ENCODE measurements around a stretch of chr2.

GRCh38 chr2:123133686-123134112 is 891.4 kb upstream of the CNTNAP5 start:
- PRO-cap, 4 experiments = peak in 4 of 4 experiments; most common plus-strand start chr2:123133860 (in 4)
- RAMPAGE, long total RNA, 2 experiments = no peak in any of the 2 experiments

DNA sequence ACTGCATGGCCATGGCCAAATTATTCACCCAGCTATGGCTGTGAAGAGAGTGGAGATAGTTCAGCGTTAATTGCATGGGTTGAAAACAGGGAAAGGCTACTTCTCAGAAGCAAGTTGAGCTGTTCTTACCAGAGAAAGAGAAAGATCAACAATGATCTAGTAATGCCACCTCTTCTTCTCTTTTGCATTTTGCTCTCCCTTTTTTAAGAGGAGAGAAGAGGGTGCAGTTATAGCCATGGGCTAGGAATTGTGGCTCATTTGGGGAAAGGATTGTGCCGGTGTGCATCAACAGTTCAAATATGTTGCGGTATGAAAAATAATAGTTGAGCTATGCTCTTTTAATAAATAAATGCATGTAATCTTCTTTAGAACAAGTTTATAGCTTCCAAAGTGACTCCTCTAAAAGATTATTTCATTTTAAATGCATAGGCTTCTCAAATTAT is 851.2 kb downstream of the CNTNAP5 start:
- PRO-cap, 4 experiments = peak in 2 of 4 experiments; most common minus-strand start position 205 of the sequence (in 2)
- RAMPAGE, long total RNA, 2 experiments = no peak in any of the 2 experiments

- PRO-cap, 4 experiments = peak in 1 of 4 experiments; most common minus-strand start chr2:126247949 (in 1)
- RAMPAGE, long total RNA, 2 experiments = no peak in any of the 2 experiments
Measured at GRCh38 chr2:126247666-126248093, 408.3 kb upstream of the GYPC start.

GRCh38 chr2:126644509-126645086 is 11.4 kb upstream of the GYPC start:
- PRO-cap, 4 experiments = no peak in any of the 4 experiments
- RAMPAGE, long total RNA, 2 experiments = no peak in any of the 2 experiments

- PRO-cap, 4 experiments = no peak in any of the 4 experiments
- RAMPAGE, long total RNA, 2 experiments = no peak in any of the 2 experiments
Measured at GRCh38 chr2:126680754-126681014, 24.7 kb downstream of the GYPC start.

DNA sequence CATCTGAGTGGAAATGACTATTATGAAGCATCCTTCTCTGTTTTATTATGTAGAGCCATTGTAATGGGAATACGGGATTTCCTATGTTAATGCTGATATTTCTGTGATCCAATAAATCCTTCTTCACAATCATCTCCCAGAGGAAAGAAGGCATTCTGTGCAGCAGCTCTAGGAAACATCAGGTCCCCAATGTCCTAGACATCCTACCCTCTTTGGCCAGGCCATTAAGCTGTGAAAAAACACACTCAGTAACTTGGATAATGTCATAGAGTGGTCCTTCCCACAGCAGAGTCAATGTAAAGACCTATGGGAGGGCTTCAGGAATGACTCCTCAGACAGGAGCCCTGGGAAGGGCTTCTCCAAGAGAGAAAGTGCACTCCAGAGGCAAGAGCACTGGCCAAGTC is 32.9 kb downstream of the GYPC start:
- PRO-cap, 4 experiments = no peak in any of the 4 experiments
- RAMPAGE, long total RNA, 2 experiments = no peak in any of the 2 experiments

DNA sequence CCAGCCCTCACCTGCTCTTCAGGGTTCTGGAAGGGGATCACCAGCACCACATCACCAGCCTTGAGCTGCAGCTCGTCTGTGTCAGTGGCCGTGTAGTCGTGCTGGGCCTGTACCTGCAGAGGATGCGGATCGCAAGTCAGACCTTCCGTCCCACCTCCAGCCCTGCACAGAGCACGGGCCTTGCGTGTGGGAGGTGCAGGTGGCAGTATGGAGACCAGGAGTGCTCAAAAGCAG is 56.6 kb downstream of the BIN1 start:
- PRO-cap, 4 experiments = no peak in any of the 4 experiments
- RAMPAGE, long total RNA, 2 experiments = no peak in any of the 2 experiments

- PRO-cap, 4 experiments = no peak in any of the 4 experiments
- RAMPAGE, long total RNA, 2 experiments = no peak in any of the 2 experiments
Measured at GRCh38 chr2:127057373-127058524, 49.2 kb downstream of the BIN1 start.

DNA sequence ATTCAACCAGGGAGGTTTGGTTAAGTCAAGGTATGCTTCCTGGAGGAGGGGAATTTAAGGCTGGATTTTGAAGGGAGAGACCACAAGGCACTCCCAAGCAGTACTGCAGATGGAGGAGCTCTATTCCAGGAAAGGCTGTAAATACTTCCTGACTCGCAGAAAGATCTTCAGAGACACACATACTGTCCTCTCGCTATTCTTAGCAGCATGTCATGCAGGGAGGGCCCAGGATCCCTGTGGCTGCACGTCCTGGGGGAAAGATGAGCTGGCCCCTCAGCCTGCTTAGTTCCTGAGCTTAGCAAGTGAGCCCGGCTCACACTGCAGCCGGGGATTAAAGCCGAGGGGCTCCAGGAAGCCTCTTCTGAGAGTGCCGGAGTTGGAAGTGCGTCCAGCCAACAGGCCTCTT is 40.1 kb upstream of the BIN1 start:
- PRO-cap, 4 experiments = no peak in any of the 4 experiments
- RAMPAGE, long total RNA, 2 experiments = no peak in any of the 2 experiments

- PRO-cap, 4 experiments = no peak in any of the 4 experiments
- RAMPAGE, long total RNA, 2 experiments = no peak in any of the 2 experiments
Measured at GRCh38 chr2:127153533-127154063, 46.6 kb upstream of the BIN1 start.

DNA sequence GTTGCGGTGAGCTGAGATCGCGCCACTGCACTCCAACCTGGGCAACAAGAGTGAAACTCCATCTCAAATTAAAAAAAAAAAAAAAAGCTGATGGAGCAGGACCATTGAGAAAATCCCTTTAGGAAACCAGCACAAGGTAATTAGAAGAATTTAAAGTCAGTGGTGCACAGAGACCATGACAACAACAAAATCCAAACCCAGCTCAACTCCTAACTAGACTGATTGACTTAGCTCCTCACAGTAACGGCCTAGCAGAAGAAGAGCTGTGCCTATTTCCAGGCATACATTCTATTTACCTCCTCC is 25.8 kb upstream of the ERCC3 start:
- PRO-cap, 4 experiments = no peak in any of the 4 experiments
- RAMPAGE, long total RNA, 2 experiments = no peak in any of the 2 experiments

DNA sequence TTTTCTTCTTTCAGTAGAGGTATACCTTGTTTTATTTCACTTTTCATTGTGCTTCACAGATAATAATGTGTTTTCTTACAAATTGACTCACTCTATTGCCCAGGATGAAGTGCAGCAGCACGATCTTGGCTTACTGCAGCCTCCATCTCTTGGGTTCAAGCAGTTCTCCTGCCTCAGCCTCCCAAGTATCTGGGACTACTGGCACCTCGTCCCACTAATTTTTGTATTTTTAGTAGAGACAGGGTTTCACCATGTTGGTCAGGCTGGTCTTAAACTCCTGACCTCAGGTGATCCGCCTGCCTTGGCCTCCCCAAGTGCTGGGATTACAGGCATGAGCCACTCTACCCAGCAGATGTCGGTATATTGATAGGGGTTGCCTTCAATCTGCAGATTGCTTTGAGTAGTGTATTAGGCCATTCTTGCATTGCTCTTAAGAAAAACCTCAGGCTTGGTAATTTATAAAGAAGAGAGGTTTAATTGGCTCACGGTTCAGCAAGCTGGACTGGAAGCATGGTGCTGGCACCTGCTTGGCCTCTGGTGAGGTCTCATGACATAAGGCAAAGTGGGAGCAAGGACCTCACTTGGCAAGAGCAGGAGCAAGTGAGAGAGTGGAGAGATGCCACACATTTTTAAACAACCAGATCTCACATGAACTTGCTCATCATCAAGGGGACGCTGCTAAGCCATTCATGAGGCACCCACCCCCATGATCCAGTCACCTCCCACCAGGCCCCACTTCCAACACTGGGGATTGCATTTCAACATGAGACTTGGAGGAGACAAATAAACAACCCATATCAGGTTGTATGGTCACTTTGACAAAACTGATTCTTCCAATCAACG is 5.1 kb downstream of the MAP3K2 start:
- PRO-cap, 4 experiments = no peak in any of the 4 experiments
- RAMPAGE, long total RNA, 2 experiments = no peak in any of the 2 experiments

DNA sequence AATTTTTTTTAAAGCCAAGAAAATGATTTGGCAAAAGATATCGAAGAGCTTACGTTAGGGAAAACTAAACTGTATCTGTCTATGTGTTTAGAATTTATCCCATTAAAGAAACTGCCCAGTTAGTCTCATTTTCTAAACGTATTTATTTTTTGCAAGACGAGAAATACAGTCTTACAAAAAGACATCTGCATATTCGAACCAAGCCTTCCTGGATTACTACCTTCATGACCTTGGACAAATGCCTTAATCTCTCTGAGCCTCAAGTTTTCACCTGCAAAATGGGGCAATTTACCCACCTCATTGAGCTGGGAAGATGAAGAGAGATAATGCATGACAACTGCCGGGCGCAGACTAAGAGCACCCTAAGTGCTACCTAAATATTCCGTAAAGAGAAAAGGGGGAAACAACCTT is 1.1 kb downstream of the MAP3K2 start:
- PRO-cap, 4 experiments = no peak in any of the 4 experiments
- RAMPAGE, long total RNA, 2 experiments = no peak in any of the 2 experiments

DNA sequence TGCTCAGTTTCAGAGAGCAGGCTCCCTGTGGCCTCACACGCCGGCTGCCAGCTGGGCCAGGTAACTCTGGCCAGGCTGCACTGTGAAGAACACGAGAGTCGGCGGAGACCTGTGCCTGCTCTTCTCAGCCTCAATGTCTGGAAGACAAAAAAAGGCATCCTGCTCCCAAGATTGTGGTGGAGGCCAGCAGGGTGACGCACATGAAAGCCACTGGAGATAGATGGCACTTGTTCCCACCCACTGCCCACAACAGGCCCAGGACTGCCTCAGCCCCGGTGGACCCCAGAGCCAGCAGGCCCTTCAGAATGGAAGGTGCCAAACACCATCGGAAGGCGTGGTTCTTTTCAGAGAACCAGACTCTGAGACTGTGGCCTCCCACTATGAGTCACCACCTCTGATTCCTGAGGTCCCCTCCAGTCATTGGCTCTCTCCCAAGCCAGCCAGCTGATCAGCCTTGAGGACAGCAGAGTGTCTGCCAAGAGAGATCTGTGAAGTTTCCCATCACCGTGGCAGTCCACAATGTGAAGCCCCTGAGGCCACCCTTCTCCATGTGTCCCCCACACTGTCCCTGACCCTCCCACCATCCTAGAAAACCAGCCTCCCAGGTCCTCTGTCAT is 10.4 kb upstream of the MAP3K2 start:
- PRO-cap, 4 experiments = peak in 3 of 4 experiments; most common plus-strand start position 466 of the sequence (in 3)
- RAMPAGE, long total RNA, 2 experiments = no peak in any of the 2 experiments

- PRO-cap, 4 experiments = no peak in any of the 4 experiments
- RAMPAGE, long total RNA, 2 experiments = no peak in any of the 2 experiments
Measured at GRCh38 chr2:127407686-127407997, 10.6 kb upstream of the PROC start.

DNA sequence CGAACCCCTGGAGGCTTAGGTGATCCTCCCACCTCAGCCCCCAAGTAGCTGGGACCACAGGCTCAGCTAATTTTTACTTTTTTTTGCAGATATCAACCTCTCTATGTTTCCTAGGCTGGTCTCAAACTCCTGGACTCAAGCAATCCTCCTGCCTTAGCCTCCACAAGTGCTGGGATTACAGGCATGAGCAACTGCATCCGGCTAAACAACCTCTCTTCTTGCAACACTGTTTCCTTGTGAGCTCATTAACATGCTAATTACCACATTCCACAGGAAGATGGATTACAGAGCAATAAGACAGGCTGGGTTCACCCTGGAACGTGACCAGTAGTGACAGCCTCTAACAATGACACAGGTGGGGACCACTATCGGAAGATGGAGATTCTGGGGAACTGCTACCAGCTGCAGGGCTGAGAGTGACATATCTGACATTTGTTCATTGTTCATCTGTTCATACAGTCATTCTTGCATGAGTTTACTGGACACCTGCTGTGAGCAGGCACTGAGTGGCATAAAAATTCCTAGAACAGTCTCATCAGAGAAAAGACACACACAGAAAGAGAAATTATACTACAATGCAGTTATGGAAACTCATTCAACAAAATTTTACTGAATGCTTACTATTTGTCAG is 37.4 kb downstream of the PROC start:
- PRO-cap, 4 experiments = peak in 2 of 4 experiments; most common plus-strand start position 462 of the sequence (in 2)
- RAMPAGE, long total RNA, 2 experiments = no peak in any of the 2 experiments

DNA sequence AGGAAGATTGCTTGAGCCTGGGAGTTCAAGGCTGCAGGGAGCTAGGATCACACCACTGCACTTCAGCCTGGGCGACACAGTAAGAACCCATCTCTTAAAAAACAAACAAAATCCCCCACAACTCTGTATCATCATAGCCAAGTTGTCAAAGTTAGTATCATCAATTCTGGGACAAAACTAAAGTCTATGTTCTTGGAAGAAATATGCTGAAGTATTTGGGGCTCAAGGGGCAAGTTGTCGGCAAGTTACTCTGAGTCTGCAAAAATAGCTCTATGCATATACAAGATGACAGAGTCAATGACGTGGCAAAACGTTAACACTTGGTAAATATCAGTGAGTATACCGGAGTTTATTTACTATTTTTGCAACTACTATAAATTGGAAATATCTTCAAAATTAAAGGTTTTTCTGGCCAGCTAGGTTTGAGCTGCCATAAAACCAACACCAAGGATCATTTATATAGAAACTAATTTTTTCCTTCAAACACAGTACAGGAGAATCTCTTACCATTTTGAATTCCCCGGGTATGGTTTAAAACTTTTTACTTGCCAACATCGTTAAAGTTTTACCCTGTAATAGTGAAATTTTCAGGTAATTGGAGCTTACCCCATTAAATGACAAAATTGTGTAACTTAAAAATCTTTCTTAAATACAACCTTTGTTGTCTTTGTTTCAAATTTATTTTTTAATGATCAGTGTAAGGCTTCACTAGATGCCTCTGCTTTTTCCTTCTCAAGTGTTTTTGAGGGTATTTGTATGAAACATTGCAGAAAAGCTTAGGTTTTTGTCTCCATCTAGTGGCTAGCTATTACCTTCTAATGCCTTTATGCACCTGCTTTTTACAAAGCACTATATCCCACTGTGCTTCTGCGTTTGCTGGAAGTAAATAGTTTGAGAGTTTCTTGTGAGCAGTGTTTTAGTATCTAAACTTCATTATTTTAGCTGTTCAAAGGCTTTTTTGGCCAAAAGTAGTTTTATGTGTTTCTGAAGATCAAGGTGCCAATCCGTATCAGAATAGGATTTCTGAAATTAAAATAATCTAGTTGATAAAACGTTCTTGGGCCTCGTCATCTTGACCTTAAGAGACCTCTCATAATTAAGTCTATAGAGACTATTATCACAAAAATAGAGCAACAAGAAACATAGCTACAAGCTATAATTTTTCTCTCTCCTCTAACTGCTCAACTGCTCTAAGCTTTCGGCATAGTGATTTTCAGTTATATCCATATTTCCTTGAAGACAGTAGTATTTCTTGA is 47.2 kb downstream of the IWS1 start:
- PRO-cap, 4 experiments = no peak in any of the 4 experiments
- RAMPAGE, long total RNA, 2 experiments = no peak in any of the 2 experiments

- PRO-cap, 4 experiments = no peak in any of the 4 experiments
- RAMPAGE, long total RNA, 2 experiments = no peak in any of the 2 experiments
Measured at GRCh38 chr2:127536819-127537173, 1.3 kb downstream of the MYO7B start.

DNA sequence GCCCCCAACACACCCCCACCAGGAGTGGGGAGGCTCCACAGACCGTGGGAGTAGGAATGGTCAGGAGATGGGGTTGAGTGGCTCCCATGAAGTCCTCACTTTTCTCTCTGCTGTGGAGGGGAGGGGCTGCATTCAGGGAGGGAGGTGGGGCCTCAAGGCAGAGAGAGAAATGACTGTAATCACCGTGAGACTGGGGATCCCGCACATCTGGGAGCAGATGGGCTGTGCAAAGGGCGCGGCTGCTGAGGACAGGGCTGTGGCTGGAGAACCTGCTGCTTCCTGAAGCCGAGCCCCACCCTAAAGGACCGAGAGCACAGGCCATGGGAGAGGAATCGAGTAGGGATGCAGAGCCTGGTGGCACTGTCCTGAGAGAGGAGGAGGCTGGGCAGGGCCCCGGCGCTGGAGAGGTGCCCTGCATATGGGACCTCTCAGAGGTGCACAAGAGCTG is 26.1 kb upstream of the GPR17 start:
- PRO-cap, 4 experiments = no peak in any of the 4 experiments
- RAMPAGE, long total RNA, 2 experiments = no peak in any of the 2 experiments

DNA sequence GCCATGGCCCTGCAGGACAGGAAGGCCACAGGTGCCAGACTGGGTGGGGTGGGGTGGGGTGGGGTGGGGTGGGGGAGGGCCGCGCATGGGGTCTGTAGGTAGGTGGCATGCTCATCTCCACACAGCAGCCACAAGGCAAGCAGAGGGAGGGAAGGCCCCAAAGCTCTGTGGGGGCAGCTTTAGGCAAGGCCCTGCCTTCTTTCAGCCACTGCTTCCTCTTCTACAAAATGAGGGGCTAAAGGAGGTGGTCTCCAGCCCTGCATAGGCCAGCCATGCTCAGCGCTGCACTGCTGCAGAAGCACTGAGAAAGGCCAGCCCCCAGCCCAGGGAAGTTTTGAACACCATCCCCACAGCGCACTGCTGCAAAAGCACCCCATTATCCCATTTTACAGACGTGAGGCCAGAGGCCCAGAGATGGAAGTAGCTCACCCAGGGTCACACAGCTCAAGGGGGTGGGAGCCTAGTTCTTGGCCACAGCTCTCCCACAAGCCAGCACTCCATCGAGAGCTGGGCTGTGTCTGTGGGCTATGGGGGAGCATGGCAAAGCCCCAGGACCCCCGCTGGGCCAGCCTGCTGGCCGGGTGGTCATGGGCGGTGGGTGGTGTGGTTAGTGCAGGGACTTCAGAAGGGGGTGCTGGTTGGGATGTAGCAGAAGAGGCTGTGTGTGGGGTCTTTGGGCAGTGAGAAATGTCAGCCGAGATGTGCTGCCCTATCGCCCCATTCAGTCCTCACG is 17.3 kb upstream of the GPR17 start:
- PRO-cap, 4 experiments = no peak in any of the 4 experiments
- RAMPAGE, long total RNA, 2 experiments = no peak in any of the 2 experiments